ENCODE measurements around a stretch of chr7.

- RRBS: no CpG with 5 or more reads among the region's 10 CpGs
Measured at GRCh38 chr7:2399648-2400564, 3.5 kb upstream of the CHST12 start.

DNA sequence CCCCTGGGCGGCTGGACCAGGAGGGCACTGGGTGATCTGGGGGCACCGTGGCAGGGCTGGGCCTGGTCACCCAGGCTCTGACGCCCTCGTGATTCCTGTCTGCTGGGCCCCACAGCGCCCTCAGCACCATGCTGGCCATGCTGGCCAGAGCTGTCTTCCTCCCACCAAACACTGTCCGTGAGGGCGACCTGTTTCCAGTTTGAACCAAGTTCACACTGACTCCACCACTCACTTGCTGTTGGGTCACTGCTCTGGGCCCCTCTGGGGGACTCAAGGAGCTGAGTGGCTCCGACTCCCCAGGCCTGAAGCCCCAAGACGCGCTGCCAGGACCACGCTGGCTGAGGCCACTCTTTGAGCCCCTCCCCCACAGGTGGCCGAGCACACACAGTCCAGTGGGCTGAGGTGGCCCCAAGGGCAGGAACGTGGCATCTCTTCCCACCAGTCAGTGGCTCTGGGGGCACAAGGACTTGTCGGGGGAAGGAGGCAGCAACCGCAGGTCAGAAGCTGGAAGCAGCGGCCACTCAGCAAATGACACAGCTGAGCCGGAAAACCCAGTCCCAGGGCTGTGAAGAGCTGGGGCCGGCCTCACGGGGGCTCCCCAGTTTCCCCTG, 24.2 kb downstream of the GRIFIN start:
- RRBS: 25% methylated on average over 1 of the region's 19 CpGs

- RRBS: 27% methylated on average over 8 of the region's 40 CpGs
Measured at GRCh38 chr7:2523908-2524588, 4.5 kb downstream of the LFNG start.

GRCh38 chr7:2524589-2525177, 5.1 kb downstream of the LFNG start:
- RRBS: 87% methylated on average over 7 of the region's 27 CpGs

DNA sequence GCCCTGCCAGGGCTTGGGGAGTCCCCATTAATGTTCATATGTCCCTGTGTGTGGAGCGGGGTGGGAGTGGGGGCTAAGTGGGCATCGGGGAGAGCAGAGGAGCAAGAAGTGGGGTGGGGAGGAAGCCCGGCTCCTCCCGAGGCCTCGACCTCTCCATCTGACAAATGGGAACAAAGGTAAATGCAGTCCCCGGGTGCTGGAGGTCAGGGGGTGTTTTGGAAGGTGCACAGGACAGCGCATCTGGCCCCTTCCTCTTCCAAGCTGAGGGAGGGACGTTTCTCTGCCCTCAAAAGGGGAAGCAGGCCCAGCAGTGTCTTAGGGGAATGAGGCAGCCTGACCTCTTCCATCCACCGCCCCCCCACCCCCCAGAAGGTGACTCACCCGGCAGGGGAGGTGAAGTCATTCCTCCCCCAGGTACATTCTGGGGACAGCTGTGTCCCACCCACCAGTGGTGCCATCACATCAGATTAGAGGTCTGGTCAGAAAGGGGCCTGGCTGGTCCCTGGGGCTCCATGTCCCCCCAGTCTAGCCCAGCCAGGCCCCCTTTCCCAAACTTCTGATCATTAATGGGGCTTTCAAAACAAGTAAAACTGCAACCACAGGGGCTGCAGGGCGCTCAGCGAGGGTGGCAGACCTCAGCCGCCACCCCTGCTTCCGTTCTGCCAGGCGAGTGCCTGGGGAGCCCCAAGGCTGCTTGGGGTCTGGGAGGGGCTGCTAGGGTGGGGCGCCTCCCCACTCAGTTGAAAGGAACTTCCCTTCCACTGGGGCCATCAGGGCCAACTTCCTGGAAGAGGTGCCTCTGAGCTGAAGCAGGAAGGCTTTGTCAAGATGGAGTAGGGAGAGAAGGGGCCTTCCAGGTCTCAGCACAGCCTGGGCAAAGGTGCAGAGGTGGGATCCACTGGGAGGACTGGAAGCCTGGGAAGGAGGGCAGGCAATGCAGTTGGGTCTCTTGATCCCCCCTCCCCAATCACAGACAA, 10.8 kb downstream of the LFNG start:
- RRBS: 78% methylated on average over 4 of the region's 16 CpGs

DNA sequence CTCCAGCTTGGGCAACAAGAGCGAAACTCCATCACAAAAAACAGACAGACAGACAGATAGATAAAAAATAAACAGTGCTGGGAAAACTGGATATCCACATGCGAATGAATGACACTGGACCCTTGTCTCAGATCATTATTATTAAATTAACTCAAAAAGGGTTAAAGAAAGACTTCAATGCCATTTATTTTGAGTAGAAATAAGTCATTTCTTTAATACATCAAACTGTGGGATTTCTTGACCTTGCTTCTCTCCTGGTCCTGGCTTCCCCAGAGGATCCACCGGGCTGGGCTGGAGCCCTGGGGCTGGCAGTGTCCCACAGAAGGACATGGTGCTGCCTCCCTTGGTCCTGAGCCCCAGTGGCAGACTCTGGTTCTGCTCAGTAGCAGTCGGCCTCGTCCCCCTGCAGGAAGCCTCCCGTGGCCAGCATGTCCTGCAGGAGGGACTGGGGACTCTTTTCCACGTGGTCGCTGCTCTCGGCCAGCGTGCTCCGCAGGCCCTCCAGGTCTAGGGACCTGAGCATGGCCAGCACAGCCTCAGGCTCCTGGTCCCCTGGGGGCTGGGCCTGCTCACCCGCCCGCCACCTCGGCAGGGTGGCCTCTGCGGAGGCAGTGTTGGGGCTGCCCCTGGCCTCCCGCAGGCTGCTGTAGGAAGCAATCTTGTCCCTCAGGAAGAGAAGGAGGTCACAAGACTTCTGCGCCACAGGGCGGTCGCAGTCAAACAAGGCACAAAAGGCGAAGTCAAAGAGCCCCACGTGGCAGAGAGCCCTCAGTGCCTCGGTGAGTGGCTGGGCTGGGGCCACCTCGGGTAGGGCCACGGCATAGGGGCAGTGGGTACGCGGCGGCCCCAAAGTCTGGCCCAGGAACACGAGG, 17.4 kb downstream of the BRAT1 start:
- RRBS: no CpG with 5 or more reads among the region's 28 CpGs

DNA sequence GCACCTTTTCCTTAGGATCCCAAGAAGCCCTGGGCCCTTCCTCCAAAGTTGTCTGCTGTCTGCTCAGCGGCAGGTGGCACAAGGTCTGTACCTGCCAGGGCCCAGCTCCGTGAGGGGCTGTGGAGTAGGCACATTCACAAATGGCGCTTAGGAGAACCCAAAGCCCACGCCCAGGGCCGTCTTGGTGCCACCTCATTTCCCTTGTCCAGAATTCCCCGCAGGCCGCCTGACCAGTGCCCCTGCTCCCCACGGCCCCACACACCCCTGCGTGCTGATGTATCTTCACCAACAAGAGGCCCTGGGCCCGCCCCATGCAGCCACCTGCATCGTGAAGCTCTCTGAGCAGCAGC, 14.8 kb downstream of the BRAT1 start:
- RRBS: no CpG with 5 or more reads among the region's 11 CpGs

DNA sequence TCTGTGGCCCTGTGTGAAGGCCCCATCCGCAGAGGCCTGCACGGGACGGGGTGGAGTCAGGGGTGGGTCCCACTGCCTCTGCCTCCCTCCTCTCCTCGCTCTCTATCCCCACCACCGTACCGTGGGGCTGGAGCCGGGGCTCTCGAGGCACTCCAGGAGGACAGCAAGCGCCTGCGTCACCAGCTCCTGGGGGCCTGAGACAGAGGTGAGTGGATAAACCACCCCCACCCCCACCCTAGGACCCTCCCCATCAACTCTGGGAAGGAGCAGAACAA, 14.5 kb downstream of the BRAT1 start:
- RRBS: no CpG with 5 or more reads among the region's 10 CpGs

GRCh38 chr7:2565033-2565455, 6.3 kb downstream of the IQCE start:
- RRBS: no CpG with 5 or more reads among the region's 12 CpGs

- RRBS: no CpG with 5 or more reads among the region's 12 CpGs
Measured at GRCh38 chr7:2621980-2622768, 9.6 kb upstream of the TTYH3 start.

- RRBS: no CpG with 5 or more reads among the region's 12 CpGs
Measured at GRCh38 chr7:2628082-2628623, 3.6 kb upstream of the TTYH3 start.

DNA sequence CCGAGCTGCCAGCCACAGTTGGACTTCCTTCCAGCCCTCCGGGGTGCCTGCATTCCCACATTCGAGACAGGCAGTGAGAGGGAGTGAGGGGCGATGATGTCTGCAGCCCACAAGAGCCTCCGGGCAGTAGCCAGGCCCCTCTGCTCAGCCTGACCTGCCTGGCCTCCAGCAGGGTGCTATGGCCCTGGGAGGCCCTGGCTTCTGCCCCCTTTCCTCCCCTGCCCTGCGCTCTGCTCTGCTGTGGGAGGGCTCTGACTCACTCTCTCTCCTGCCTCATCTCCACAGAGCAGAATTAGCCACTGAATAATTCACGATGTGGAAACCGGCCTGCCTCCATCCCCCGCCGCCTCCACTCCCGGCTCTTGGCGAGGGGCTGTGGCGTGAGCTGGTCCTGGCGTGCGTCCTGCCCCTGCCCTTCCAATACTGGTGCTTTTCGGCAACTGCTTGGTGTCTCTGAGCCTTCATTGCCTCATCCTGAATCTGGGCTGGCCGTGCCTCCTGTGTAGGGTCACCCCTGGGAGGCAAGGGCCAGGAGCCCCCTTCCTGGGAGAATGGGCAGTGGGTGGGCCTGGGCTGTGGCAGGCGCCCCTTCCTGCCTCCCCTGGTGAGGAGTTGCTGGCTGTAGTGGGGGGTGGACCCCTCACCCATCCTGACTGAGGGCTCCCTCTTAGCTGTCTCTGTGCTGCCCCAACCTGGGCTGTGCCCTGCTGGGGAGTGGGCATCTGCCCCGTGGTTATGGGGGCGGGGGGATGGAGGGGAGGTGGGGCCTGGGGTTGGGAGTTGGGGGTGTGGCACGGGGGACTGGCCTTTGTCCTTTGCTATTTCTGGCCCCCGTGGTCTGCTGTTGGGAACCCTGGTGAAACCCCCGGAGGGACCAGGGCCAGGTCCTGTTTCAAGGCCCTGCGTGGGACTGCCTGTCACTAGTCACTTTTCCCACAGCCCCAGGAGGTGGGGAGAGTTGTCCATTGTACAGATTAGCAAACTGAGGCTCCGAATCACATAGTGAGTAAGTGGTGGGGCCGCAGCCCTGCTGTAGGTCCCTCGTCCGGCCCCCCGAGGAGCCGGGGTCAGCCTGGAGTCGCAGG, 2.4 kb downstream of the TTYH3 start:
- RRBS: 85% methylated on average over 4 of the region's 31 CpGs

DNA sequence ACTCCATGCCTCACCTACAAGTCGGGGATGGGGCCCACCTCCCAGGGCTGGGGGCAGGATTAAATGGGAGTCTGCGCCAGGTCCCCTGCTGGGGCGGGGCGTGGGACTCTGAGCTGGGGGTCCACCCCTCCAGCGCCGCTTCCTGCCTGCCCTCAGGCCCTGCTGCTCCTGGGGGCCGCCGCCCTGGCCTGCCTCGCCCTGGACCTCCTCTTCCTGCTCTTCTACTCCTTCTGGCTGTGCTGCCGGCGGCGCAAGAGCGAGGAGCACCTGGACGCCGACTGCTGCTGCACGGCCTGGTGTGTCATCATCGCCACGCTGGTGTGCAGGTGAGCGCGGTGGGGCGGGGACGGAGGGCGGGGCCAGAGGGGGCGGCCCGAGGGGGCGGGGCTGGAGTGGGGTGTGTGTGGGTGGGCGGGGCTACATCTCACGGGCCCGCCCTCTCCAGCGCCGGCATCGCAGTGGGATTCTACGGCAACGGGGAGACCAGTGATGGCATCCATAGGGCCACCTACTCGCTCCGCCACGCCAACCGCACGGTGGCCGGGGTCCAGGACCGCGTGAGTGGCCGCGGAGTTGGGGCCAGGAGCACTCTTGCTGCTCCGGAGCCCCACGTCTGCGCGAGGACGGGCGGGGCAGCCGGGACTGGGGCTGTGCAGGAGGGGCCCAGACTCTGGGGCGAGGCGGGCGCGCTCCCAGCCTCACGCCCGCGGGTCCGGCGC, 15.1 kb downstream of the TTYH3 start:
- RRBS: 37% methylated on average over 28 of the region's 60 CpGs

DNA sequence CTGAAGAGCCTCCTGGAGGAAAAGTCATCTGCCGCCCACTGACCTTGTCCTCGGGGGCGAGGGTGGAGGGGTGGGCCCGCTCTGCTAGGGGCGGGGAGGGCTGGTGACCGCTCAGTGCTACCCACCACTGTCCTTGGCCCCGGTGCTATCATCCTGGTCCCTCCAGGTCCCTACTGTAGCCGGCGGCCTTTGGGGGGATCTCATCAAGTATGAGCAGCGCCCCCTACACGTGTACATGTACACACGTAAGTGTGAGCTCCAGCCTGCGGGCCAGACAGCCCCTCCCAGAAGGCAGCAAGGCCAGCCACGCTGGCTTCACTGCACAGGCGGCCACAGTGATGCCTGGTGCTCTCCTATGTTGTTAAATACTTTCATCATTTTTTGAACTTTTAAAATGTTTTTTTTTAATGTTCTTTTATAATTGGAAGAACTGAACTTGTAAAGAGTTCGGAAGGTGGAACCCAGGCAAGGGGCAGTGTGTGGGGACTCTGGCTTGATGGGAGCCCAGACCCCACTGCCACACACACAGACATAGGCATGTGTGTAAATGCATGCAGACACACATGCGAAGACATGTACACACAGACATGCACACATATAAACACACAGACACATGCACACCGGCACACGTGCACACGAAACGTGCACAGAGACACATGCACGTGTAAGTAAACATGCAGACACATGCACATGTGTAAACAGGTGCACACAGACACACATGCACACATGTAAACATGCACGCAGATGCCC, 19.7 kb downstream of the TTYH3 start:
- RRBS: no CpG with 5 or more reads among the region's 23 CpGs

GRCh38 chr7:2763762-2763978, 75.7 kb downstream of the AMZ1 start:
- RRBS: no CpG with 5 or more reads among the region's 5 CpGs

- RRBS: no CpG with 5 or more reads among the region's 7 CpGs
Measured at GRCh38 chr7:2784529-2785349, 59.4 kb downstream of the GNA12 start.

DNA sequence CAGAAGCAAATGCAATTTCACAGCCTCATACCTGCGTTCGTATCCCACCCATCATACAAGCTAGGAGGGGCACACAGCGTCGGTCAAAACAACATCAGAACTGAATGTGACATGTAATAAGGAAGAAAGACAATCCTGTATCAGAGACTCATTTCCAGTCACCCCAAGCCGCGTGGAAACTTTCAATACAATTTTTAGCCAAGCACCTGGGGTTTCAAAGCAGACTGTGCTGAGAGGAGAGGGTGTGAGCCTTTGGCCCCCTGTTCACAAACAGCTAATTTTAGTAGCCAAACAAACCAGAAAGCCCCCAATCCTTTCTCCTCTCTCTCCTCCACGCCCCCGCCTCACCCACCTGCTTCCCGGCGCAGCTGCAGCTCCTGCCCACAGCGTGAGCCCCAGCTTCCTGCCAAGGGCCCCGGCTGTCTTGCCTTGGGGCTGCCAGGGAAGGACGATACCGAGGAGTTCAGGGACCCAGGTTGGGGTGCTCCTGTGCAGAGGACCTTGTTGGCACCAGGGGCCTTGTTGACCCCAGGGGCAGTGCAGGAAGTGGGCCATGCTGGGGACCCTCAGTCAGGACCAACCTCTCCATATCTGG, 50.5 kb upstream of the GNA12 start:
- RRBS: 87% methylated on average over 4 of the region's 14 CpGs

- RRBS: no CpG with 5 or more reads among the region's 2 CpGs
Measured at GRCh38 chr7:3120685-3121029, 77.0 kb upstream of the CARD11 start.

DNA sequence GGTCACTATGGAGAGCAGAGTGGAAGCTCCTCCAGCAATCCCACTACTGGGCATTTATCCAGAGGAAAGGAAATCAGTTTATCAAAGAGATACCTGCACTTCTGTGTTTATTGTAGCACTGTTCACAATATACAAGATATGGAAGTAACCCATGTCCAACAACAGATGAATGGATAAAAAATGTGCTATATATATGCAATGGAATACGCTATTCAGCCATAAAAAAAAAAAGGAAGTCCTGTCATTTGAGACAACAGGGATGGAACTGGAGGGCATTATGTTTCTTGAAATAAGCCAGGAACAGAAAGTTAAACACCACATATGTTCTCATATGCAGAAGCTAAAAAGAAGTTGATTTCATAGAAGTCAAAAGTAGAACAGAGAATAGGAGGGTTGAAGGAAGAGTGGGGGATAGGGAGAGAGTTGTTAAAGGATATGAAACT, 217.7 kb downstream of the SDK1 start:
- RRBS: no CpG with 5 or more reads among the region's 1 CpG

GRCh38 chr7:3558326-3558935, 257.4 kb downstream of the SDK1 start:
- RRBS: no CpG with 5 or more reads among the region's 2 CpGs

All from HCT116 (cell line).